Measurements from ENCODE around the genes LCA5 and CYB5R4.

- PRO-cap, 7 experiments = no peak in any of the 7 experiments
- RAMPAGE, long total RNA, 2 experiments = no peak in any of the 2 experiments
These were observed 204.4 kb downstream of the HTR1B start for GRCh38 chr6:77258747-77259423.

- PRO-cap, 7 experiments = no peak in any of the 7 experiments
- RAMPAGE, long total RNA, 2 experiments = no peak in any of the 2 experiments
These were observed 181.6 kb downstream of the MEI4 start for GRCh38 chr6:77834437-77834869.

GRCh38 chr6:79076680-79077412 is 1.2 kb downstream of the PHIP start:
- PRO-cap, 7 experiments = peak in 7 of 7 experiments; most common plus-strand start chr6:79077168 (in 7); most common minus-strand start chr6:79077119 (in 5)
- RAMPAGE, long total RNA, 2 experiments = no peak in any of the 2 experiments

DNA sequence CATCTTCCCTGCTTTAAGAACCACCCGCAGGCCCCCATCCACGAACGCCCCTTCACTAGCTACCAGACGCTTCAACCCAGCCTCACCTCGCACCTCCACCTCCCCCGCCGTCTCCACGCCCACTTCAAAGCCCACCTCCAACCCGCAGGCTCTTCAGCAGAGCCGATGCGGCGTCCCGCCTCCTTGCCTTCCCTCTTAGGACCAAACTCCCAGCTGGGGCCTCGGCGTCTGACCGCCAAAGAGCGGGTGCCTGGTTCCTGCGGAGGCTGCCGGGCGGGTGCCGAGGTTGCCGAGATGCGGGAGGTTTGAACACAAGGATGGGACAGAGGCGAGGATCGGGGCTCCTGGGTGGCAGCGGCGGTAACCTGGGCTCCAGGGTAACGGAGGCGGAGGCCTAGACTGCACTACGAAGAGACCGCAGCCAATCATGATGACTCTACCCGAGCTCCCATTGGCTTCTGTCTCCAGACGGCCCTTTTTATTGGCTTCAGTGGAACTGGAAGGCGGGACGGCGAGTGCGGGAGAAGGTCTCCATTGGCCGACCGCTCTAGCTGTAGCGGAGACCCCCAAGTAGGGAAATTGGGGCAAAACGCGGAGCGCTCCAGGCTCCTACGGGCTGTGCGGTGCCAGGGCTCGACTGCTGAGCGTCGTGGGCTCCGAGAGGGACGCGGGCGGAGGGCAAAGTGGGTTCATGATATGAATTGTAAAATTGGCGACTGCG is at the start of gene LCA5:
TSS of gene LCA5 (minus strand) at position 401 of the 721 bp plus-strand sequence.
- PRO-cap, 7 experiments = peak in 7 of 7 experiments; most common plus-strand start position 587 of the sequence (in 5); most common minus-strand start position 367 of the sequence (in 7)
- RAMPAGE, long total RNA, 2 experiments = start-site peak on the plus strand in 2 of 2 experiments, centred at positions 605 to 621 of the sequence, 40 to 160 reads per replicate; start-site peak on the minus strand in 2 of 2 experiments, centred at positions 316 to 339 of the sequence, 69 to 327 reads per replicate

- PRO-cap, 7 experiments = no peak in any of the 7 experiments
- RAMPAGE, long total RNA, 2 experiments = no peak in any of the 2 experiments
These were observed 33.3 kb upstream of the LCA5 start for GRCh38 chr6:79570408-79570977.

DNA sequence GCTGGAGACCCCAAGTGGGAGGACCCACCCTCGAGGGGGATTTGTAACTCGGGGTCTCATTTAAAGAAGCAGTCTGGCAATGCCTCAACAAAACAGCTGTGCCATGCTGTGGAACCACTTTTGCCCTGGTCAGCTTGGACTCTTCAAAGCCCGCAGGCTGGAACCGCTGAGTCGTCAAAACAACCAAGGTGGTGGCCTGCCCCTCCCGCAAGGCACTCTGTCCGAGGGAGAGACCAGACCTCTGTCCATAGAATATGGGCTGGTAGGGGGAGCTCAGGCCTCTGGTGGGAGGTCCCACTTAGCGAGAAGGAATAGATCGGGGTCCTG is 208.0 kb downstream of the BCKDHB start:
- PRO-cap, 7 experiments = peak in 1 of 7 experiments; most common minus-strand start position 215 of the sequence (in 1)
- RAMPAGE, long total RNA, 2 experiments = no peak in any of the 2 experiments

- PRO-cap, 7 experiments = no peak in any of the 7 experiments
- RAMPAGE, long total RNA, 2 experiments = no peak in any of the 2 experiments
These were observed 35.4 kb upstream of the TENT5A start for GRCh38 chr6:81787837-81788231.

DNA sequence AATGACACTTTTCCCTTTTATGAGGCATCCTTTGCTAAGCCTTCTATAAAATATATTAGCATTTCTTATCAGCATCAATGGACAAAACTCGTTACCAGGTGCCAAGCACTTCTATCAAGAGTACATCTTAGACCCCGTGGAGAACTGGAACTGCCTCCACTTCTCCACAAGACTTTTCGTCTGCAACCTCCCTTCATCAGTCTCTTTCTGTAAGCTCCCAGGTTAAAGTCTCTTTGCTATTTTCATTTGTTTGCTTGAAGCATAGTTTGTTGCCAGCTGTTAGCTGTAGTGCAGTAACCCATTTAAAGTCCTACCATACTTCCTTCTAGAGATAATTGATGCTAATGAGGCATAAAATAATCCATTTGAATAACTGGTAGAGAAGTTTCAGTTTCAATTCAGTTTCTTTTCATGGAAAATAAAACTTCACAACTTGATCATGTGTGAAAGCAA is 68.3 kb upstream of the TENT5A start:
- PRO-cap, 7 experiments = no peak in any of the 7 experiments
- RAMPAGE, long total RNA, 2 experiments = no peak in any of the 2 experiments

DNA sequence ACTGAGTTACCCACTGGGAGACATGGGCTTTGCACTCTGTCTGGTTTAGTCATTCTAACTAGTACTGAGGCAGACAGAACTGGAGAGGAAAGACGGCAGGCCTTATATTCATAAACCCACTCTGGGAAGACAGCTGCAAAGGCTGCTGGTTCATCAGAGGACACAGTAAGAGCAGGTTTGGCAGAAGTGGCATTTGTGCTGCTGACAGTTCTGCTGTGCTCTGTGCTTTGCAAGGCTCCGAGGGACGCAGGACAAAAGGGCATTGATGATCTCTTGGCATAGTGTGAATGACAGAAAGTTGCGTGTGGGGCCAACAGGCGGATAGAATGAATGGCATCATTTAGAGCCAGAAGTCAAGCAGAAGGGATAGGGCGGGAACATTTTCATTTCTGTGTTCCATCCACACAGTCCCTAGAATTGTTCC is 142.4 kb upstream of the TENT5A start:
- PRO-cap, 7 experiments = no peak in any of the 7 experiments
- RAMPAGE, long total RNA, 2 experiments = no peak in any of the 2 experiments

- PRO-cap, 7 experiments = no peak in any of the 7 experiments
- RAMPAGE, long total RNA, 2 experiments = no peak in any of the 2 experiments
These were observed 77.3 kb downstream of the IBTK start for GRCh38 chr6:82170014-82170912.

DNA sequence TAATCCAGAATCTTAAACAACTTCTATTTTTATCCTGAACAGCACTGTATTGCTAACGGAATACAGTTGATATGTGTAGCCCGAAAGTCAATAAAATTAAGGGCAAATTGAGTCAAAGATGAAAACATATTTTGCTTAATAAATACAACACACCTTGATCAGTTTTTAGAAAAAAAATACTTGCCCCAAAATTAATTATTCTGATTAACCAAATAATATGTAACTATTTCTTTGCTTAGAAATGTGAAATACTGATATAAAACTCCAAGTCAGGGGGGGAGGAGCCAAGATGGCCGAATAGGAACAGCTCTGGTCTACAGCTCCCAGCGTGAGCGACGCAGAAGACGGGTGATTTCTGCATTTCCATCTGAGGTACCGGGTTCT is 97.2 kb downstream of the ME1 start:
- PRO-cap, 7 experiments = no peak in any of the 7 experiments
- RAMPAGE, long total RNA, 2 experiments = no peak in any of the 2 experiments

- PRO-cap, 7 experiments = no peak in any of the 7 experiments
- RAMPAGE, long total RNA, 2 experiments = no peak in any of the 2 experiments
These were observed 581 bp downstream of the ME1 start for GRCh38 chr6:83430078-83430862.

GRCh38 chr6:83463869-83464362 is 33.1 kb upstream of the ME1 start:
- PRO-cap, 7 experiments = no peak in any of the 7 experiments
- RAMPAGE, long total RNA, 2 experiments = no peak in any of the 2 experiments

- PRO-cap, 7 experiments = peak in 7 of 7 experiments; most common plus-strand start chr6:83859678 (in 7); most common minus-strand start chr6:83859527 (in 3)
- RAMPAGE, long total RNA, 2 experiments = start-site peak on the plus strand in 2 of 2 experiments, at chr6:83859676-83859724 at its widest, 65 to 396 reads per replicate
These were observed at the start of gene CYB5R4 for GRCh38 chr6:83859192-83860036. TSS of gene CYB5R4 (plus strand) at chr6:83859689.

DNA sequence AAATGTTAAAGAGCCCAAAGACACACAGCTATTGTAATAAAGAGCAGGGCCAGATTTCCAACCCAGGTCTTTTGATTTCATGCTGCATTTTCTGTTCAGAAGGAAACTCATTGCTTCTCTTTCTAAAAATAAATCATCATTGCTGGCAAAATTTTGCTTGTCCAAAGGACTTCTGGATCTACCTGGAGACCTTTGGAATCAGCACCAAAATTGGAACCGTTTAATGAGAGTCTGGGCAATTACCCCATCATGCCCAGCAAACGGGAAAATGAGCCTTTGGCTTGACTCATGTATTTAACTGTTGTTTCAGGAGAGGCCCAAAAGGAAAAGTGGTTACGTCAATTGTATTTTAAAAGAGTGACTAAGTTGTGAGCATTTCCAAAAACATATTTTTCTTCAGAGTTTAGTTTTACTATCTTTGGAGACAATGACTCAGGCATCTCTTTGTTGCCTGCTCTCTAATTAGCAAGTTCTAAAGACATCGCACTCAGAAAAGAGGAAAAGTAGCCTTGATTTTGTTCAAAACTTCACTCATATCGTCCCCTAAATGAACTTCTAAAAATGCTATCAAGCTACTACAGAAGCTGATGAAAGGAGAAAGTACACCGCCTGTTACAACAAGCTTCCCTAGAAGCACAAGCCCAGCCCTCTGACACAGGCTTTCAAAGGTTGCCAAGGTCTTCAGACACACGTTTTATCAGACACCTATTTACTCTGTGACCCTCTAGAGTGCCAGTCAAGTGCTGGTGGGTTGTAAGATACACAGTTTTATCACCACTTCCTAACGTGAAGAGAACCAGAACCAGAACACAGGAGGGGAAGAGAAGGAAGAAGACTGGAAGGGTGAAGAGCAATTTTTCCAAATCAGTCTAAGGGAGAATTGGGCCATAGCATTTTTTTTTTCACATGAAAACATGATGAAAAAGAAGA is 146.2 kb downstream of the TBX18 start:
- PRO-cap, 7 experiments = no peak in any of the 7 experiments
- RAMPAGE, long total RNA, 2 experiments = no peak in any of the 2 experiments

DNA sequence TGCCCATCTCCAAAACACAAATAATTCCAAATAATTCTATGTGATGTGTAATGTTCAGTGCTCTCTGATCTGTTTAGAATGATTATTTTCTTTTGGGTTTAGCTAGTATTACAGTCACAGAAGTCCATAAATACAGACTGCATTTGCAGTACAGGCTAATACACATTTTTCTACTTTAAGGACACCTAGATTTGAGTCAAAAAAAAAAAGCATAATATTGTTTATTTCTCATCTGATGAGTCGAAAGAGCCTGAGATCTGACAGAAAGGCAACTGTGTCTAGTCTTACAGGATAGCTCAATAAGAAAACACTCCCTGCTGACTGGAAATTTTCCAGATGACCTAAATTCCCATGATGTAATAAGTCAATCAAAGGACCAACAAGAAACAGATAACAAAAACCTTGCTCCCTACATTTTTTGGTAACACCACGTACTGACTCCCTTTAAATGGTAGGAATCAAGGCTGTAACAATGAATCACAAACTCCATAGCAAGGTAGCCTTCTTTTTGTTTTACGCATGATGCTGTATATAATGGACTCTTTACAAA is 12.3 kb downstream of the TBX18 start:
- PRO-cap, 7 experiments = no peak in any of the 7 experiments
- RAMPAGE, long total RNA, 2 experiments = no peak in any of the 2 experiments

- PRO-cap, 7 experiments = peak in 3 of 7 experiments; most common minus-strand start chr6:85645344 (in 2)
- RAMPAGE, long total RNA, 2 experiments = no peak in any of the 2 experiments
These were observed 2.6 kb upstream of the SYNCRIP start for GRCh38 chr6:85645197-85645693.

GRCh38 chr6:85676873-85677709 is 34.4 kb upstream of the SYNCRIP start:
- PRO-cap, 7 experiments = peak in 2 of 7 experiments; most common plus-strand start chr6:85677614 (in 1); most common minus-strand start chr6:85677368 (in 2)
- RAMPAGE, long total RNA, 2 experiments = no peak in any of the 2 experiments

DNA sequence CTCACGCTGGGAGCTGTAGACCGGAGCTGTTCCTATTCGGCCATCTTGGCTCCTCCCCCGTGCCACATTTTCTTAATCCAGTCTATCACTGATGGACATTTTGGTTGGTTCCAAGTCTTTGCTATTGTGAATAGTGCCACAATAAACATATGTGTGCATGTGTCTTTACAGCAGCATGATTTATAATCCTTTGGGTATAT is 362.2 kb upstream of the SYNCRIP start:
- PRO-cap, 7 experiments = no peak in any of the 7 experiments
- RAMPAGE, long total RNA, 2 experiments = no peak in any of the 2 experiments

GRCh38 chr6:87155831-87156832 is 767 bp downstream of the ZNF292 start:
- PRO-cap, 7 experiments = peak in 7 of 7 experiments; most common plus-strand start chr6:87156020 (in 1); most common minus-strand start chr6:87156187 (in 7)
- RAMPAGE, long total RNA, 2 experiments = no peak in any of the 2 experiments

Data from ovary (tissue), 7 donors.